Fibroblast of villous mesenchyme (primary cell): ENCODE measurements around a stretch of chr2.

GRCh38 chr2:226775969-226776539 is 23.6 kb downstream of the IRS1 start:
- CAGE, long polyA plus RNA = no peak

- CAGE, long polyA plus RNA = no peak
These were observed 13.0 kb downstream of the IRS1 start for GRCh38 chr2:226786474-226787244.

GRCh38 chr2:226792170-226793040 is 7.2 kb downstream of the IRS1 start:
- CAGE, long polyA plus RNA = no peak

DNA sequence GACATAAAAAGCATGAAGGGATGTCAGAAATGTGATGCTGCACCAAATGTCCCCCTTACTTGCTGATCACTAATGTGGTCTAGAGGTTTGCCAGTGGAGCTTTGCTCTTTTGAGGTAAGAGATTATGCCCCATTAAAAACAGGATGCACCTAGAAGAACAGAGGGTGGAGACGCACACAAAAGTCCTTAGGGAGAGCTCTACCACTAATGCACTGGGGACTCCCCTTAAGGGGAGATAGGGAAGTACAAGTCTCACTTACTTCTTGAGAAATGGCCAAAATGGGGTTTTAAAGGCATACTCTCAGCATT is 16.8 kb upstream of the SCYGR1 start:
- CAGE, long polyA plus RNA = no peak

DNA sequence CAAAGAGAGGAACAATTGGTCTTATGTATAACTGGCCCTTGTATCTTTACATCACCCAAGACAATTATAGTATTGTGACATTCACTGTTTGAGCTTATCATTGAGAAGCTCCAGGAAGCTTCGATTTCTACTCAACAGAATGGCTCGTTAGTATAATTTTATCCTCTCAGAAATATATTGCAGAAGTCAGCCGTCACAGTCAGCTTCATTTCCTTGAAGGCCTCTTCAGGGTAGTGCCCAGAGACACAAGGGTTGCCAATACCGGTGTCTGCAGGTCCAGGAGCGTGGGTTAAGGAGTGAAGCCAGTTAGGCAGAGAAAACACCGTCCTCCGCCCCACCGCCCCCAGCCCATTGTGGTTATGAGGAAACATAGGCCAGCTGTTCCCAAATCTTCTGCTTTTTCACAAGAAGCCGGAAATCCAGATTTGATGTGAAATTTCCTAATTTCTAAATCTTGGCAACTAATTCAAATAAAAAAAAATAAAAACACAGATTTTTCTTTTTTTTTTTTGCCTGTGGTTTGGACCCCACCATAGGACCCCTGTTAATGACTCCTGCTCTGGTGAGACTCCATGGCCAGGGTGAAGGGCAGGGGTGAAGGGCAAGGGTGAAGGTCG is 28.4 kb upstream of the SCYGR1 start:
- CAGE, long polyA plus RNA = no peak

DNA sequence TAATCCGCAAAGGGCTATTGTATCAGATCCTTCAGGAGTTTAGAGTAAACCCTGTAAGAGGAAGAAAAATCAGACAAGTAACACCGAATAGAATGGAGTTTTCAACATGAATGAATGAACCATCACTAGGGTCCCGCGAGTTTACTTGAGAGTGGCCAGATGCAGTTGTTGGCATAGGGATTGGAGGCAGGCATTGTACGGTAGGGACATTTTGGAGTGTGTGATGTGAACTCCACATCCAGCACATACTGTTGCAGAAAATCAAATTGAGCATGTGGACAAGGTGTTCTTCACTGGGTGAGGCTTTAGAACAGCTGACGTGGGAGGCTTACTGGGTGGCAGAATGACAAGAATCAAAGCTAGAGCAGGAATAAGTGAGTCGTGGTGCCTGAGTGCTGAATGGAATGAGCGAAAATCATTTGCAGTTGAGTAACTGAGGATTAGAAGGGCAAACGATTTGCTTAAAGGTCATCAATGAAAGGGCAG is 7.4 kb upstream of the DAW1 start:
- CAGE, long polyA plus RNA = no peak

GRCh38 chr2:228378181-228378659 is 196.7 kb upstream of the SPHKAP start:
- CAGE, long polyA plus RNA = no peak

DNA sequence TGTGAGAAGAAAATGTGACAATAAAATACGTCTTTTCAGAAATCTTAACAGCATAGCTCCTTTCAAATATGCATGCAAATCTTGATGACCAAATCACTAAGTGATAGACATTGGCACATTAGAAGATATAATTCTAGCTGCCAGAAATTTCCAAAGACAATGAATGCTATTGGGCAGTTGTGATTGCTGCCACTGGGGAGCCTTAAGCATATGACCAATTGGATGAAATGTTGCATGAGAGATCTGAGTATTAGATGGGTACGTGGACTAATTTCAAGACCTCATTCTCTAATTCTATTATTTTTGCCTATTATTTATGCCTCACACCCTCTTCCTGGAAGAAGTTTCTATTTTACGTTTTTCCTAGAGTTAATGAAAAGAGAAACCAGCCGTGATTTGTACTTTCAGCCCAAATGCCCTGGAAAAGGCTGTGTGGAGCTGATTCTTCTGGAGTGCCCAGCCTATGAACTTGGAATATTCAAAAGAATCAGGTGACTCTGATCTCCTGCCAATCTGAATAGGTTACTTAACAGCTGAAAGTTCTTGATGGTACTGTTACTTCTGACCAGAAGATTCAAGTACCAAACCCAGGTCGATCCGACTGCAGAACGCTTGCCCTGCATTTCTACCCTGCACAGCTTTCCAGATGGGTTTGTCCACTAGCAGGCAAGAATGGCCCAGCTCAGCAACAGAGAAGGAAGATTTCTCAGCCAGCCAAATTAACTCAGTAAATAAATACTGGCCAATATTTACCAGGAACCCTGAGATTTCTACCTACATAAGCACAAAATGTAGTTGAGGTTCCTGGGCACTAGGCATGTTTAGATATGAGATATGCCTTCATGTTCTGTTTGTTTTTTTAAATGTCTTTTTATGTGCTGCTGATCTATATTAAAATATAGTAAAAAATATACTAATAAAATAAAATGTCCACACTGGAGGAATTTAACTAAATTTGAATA is 430.4 kb downstream of the PID1 start:
- CAGE, long polyA plus RNA = no peak

DNA sequence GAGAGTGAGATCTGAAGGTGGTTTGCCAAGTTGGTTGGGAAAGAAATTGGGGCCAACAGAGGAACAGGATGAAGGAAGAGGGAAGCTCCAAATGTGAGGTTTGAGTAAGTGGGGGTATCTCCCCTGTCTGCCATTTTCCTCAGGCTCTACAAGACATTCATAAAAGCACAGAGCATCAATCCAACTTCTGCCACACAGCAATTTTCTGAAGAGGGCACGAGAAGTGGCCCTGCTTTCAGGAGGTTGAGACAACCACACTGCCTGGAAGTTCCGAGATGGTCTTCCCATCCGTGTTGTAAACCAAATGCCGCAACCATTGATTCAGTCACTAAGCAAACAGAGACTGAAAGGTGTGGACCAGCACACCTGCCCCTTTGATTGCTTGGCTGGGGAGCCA is 111.2 kb downstream of the PID1 start:
- CAGE, long polyA plus RNA = no peak

GRCh38 chr2:229160334-229160645 is 110.8 kb downstream of the PID1 start:
- CAGE, long polyA plus RNA = no peak

DNA sequence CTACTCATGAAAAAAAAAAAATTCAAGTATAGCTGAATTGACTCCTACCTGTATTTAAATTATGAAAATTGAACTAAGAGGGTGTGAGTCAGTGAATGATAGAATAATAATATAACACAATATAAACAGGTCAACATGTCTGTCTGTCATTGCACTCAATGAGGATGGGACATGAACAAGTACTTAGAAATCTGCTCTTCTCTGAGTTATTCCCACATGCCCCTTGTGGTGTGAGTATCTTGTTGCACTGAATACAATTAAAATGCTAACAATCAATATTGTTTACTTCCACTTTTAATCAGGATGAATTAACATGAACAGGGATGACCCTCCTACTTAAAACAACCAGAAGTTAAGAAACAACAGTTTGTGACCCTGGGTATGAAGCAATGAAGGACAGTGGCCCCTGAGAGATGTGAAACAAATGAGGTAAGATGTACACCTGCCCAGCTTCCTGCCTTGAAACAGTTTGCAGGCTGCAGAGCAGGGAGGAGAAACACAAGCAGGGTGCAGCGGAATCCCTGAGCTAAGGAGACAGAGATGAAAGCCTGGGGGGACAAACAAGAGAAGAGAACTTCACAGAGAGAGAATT is 106.7 kb downstream of the PID1 start:
- CAGE, long polyA plus RNA = no peak

DNA sequence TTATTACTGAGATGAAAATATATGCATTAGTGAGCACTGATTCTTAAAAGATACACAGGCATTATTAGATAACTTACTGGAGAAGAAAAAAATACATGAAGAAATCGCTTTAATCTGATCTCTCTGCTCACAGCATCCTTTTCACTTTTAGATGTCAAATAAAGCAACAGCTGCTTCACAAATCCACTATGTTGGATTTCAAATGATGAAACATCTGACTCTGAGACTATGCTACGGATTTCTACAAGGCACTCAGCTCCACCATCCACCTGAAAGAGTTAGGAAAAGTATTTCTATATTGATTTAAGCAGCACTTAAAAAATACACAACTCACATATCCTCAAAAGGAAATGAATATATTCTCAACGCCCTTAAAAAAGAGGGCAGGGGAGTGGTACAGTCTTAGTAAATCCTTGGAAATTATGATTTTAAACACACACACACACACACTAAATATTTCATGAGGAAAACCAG is 82.2 kb upstream of the DNER start:
- CAGE, long polyA plus RNA = no peak

- CAGE, long polyA plus RNA = no peak
These were observed 42.1 kb downstream of the TRIP12 start for GRCh38 chr2:229879690-229880168.

DNA sequence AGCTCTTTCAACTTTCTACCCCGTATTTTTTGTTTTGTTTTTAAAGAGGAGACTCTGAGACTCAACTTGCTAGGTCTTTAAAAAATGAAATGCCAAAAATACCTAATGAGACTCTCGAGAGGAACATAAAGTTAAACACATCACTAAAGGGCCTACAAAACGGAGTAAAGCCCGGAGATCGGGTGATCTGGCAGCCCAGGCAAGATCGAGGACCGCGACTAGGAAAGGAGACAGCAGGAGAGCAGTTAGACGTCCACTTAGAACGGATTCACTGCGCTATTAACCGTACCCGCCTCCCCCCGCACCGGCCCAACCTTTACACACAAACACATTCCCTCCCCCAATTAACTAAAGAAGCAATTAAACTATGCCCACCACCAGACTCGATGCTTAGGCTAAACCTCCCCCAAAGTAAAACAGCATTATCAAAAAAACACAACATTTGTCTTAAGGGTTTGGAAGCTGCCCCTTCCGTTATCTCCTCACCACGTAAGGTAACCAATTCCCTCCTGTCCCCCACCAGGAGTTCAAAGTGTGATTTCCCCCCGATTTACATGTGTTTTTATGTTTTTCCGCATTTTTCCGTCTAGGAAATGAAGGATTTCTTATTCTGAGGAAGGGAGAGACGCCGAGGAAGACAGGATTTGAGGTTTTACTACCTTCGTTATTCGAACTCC is 1.5 kb downstream of the TRIP12 start:
- CAGE, long polyA plus RNA = no peak

DNA sequence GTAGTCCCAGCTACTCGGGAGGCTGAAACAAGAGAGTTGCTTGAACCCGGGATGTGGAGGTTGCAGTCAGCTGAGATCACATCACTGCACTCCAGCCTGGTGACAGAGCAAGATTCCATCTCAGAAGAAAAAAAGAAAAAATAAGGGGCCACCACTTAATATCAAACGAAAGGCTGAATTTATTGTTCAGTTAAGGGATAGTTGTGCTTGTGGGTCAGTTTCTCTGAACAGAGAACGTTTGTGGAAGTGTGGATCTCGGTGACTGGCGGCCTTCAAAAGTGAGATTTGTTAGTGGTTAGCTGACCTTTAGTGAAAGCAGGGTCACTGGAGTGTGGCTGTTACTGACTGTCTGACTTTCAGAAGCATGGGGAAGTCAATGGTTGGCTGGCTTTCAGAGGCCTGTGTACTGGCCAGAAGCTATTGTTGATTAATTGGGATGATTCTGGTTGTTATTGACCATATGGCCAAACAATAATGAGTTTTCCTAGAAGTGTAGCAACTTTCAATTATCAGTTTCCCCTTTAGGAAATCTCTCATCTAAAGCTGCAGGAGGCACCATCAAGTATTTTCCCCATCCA is 32.2 kb downstream of the SP140 start:
- CAGE, long polyA plus RNA = no peak

DNA sequence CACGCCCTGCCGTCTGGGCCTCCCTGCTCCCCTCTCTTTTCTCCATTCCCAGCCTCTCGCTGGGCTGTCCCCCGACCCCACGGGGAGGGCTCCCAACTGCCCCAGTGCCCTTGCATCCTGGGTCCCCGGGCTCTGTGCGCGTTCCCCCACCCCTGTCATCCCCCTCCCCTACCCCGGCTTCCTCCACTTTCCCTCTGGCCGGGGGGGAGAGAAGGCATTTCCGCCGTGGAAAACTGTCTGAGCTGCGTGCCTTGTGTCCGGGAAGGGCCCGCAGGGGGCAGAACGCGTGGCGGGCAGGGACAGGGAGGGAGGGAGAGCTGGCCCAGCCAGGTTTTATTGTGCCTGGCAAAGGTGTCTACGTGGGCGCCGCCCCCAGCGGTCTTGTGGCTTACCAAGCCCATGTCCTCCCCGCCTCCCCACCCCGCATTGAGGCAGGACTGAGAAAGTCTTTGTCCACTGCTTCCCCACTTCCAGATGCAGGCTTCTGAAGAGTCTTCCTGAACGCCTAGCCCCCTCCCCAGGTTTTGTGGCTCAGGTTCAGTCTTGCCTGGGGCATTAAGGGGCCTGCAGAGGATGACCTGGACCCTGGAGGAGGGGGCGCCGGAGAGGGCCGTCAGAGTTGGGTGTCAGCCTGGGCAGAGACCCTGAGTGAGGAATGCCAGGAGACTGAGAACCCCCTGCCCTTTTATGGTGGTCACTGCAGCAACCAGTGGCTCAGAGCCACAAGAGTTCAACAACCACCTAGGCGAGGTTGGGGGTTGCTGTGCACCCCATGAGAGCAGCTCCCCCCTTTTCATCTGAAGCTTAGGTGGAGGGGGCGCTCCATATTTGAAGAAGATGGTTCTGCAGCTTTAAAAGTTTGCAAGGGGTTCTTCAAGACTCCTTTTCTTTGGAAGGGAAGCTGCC is 1.3 kb downstream of the ITM2C start:
- CAGE, long polyA plus RNA = no peak

DNA sequence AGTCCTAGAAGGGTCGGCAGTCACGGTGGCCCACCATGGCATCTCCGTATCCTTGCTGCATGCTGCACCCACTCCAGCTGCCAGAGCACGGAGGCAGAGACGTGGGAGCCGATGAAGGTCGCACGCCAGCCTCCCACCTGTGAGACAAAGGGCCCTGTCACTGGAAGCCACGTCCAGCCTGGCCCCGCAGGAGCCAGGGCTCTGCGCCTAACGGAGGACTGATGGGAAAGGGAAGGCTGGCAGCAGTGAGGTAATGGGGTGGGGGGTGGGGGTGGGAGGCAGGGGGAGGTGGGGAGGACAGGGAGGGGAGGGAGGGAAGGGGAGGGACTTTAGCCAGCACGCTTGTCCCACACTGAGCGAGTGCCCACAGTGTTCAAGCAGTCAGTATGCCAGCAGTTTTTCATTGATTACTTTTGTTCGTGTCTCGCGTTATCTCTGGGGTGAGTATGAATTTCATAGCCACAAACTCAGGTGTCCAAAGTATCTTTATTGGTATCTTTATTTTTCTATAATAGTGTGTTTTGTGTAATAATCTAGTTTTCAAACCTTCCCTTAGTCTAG is 22.1 kb downstream of the ITM2C start:
- CAGE, long polyA plus RNA = no peak

DNA sequence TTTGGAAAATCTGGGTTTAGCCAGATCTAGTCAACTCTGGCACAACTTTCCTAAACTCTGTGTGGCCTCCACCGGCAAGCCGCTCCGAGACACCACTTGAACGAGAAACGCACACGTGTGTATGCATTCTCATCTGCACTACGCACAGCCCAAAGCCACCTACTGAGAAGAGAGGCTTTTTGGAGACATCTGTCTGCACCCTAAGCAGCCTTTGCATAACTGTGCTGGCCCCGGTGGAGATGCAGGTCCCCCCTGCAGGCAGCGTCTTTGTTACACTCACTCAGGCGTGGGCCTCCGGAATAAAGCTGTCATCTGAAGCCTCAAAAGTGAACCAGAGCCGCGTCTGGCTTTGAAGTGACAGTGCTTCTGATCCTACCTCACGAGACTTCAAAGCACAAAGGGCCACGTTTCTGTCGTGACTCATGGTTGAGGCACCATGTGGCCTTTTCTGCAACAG is 19.7 kb downstream of the GPR55 start:
- CAGE, long polyA plus RNA = no peak

DNA sequence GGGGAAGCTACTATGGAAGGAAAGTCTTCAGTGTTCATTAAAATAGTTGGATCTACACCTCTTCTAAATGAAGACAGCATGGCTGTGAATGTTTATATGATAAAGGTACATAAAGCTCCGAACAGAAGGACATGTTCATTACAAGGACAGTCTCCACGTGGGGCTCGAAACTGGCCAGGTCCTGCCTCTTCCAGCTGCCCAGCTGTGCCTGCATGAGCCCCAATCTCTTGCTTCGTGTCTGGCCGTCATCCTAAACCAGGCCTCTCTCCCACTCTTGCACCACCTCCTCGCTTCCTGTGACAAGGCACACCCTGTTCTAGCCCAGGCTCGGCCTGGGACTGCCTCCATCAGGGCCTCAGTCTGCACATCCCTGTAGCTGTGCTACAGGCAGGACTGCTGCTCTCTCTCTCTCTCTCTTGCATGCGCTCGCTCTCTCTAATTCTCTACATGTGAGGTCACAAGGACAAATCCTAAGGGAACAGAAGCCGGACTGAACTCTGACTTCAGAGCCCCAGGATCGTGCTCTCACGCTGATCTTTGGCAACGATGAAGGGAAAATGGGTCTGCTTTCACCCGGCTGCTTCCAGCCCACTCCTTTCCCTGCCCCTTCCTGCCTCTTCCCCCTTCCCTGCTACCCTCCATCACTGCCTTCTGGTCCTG is 7.6 kb upstream of the GPR55 start:
- CAGE, long polyA plus RNA = no peak

- CAGE, long polyA plus RNA = no peak
These were observed 14.1 kb upstream of the SPATA3 start for GRCh38 chr2:230981904-230982125.